Diencephalon (tissue), 2 donors: ENCODE measurements around a stretch of chr6.

DNA sequence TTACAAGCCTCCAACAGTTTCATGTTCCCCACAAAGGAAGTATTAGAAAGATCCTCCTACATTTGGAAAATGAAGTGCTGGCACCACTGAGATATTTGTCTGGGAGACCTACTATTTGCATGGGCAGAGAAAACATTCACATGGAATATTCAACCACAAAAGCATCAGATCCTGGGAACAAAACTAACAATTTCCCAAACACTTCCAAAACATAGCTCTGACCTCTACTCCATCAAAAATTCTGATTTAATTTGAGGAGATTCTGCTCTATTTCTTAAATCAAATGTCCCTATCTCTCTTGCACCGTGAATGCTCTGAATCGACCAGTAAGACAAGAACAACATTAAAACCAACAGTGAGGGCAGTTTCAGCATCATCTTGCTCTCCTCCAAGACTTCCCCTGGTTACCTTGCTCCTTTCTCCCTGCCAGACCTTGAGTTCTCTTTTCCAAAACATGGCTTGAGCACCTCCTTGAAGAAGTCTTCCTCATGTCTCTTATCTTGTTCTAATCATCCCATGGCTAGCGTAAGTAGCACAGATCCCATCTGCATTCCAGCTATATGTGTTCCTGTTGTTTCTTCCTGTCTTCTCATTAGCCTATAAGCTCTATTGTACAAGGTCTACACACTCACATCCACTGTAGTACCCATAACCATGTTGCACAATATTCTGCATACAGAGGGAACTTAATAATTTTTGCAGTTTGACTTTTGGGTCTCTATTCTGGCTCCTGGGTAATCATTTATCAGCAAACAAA lies 157.7 kb downstream of the QRSL1 start:
- RAMPAGE, long total RNA = no peak

DNA sequence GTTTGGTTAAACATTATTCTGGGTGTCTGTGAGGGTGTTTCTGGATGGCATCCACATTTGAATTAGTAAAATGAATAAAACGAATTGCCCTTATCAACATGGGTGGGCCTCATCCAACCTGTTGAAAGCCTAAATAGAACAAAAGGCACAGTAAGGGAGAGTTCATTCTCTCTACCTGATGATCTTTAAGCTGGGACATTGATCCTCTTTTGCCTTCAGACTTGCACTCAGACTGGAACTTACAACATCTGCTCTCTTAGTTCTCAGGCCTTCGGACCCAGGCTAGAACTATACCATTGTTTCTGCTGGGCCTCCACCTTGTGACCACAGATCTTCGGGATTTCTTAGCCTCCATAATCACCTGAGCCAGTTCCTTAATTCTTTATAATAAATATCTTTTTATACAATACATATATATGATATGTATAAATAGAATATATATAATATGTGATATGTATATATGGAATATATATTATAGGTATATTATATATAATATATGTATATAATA lies 57.5 kb downstream of the CD24 start:
- RAMPAGE, long total RNA = no peak

- RAMPAGE, long total RNA = no peak
These were observed 49.6 kb downstream of the CD24 start for GRCh38 chr6:106924830-106925342.

GRCh38 chr6:106971527-106972289 lies 2.8 kb downstream of the CD24 start:
- RAMPAGE, long total RNA = no peak

DNA sequence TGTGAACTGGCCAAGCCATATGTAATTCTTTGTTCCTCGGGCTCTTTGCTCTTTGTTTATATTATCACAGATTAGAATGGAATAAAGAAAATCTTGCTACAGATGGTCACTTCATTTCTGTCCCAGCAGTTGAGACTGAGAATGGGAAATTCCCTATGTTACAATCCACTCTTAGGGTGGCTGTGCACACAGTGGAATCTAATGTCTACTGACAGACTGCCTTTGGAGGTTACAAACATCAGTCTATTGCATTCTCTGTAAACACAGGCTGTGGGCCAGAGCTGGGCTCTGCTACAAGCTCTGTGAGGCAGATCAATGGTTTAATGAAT lies 50.4 kb downstream of the SOBP start:
- RAMPAGE, long total RNA = no peak

DNA sequence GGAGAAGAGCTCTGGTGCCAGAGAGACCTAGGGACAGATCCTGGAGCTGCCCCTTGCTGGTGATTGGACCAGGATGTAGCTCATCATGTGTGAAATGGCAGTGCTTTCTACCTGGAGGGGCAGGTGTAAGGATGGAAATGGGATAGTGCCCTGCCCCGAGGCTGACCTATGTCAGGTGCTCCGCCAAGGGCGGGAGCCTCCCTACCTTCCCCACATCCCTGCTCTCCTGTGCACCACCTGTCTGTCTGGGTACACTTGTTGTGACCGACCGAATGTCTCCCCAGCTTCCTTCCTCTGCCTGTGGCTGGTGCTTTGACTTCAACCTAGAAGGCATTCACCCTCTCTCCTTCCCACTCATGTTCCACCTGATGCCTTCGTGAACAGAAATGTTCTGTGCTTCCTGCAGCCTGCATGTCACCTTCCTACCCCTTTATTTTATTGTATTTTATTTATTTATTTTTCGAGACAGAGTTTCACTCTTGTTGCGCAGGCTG lies 114.8 kb downstream of the SCML4 start:
- RAMPAGE, long total RNA = no peak

DNA sequence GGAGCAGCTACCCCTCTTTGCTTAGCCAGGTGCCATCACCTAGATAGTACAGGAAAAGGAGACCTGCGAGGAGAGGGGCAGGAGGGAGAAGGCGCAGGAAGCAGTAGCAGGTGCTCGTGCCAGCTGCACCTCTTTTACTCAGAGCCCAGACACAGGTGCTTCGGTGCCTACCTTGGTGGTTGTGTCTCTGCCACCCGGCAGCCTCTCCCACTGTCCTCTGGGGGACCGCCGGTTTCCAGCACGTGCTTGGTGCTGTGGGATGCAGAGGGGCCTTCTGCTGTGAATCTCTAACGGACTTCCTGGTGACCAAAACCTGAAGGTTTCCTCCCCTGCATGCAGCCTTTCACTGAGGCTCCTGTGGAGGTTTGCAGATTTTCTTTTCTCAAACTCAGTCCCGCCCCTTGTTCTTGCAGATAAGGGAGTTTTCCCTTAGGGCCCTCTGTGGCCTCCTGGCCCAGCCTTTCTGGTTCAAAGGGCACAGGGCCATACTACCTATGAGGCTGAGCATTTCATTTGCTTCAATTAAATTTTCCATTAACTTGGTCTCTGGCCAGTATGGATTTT lies 92.2 kb downstream of the SCML4 start:
- RAMPAGE, long total RNA = no peak

DNA sequence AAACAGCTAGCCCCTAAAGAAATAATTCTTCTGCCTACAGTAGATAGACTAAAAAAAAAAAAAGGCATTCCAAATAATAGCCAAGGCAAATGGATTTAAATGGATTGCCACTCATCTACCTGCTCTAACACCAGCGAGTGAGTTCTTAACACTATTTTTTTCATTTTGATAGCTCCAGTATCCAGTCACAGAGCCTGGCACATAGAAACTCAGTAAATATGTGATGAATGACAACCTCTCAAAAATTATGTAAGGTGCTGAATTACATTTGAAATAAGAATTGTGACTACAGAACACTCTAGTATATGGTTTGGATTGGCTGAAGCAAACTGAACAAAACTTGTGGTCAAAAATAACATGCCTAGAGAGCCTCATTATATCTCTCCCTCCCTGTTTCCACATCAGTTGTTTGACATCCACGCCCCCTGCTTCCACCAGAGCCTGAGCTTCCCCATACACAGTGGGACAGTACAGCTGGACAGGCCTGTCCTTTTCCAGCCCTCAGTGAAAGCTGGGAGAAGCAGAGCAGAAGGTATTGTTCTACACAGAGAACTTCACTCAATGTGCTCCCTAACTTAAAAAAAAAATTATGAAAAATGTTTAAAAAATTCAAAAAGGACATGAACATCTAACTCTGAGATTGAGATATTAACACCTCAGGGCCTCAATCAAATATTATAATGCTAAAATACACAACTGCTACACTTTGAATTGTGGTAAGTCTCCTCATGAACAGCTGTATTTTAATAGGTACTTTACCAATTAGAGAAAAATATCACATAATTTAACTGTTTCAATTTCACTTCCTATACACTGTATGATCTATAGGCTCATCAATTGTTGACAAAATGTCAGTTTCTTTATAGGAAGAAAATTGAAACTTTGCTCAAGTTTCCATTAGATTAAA lies 44.8 kb upstream of the SCML4 start:
- RAMPAGE, long total RNA = no peak

DNA sequence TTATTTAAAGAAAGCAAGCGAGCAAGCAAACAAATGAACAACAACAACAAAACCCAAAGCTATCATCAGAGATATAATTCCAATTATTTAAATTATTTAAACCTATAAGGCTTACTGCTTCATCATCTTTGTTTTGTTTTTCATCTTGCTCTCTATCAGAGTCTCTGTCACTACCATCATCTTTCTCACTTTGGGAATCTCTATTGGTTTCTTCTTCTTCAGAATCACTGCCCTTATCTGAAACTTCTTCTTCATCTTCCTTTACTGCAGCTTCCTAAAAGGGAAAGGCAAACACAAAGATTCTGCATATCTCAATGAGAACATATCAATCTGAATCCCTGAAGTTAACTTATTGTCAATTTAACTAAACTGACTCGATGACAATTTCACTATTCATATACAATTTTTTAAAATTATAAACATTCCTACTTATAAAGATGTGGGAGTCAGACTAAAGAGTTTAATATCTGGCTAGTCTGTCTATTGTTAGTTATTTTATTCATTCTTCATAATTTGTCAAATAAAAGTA lies 58.8 kb upstream of the SCML4 start:
- RAMPAGE, long total RNA = no peak

- RAMPAGE, long total RNA = no peak
These were observed 541 bp upstream of the OSTM1 start for GRCh38 chr6:108075189-108075374.

DNA sequence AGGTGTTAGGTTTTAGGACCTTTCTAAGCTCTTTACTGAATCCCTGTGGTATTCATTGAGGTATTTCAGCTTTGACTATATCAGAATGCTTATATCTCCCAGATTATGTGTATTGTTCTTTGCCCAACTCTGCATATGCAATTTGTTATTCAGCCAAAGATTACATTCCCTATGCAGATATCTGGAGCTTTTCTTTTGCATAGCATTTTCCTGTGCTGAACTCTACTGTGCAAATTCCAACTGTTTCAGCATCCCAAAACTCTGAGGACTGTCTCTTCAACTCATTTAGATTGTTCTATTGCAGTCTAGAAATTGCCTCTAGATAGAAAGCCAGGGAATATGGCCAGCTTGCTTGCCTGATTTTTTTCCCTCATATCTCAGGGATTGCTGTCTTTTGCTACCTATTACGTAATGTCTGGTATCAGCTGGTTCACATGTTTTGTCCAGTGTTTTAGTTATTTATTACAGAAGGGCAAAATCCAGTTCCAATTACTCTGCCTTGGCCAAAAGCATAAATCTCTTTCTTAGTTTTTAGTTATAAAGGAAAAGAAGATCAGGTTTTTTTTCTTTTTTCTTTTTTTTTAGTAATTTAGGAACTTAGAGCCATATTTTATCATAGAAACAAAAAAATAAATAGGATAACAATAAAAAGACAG lies 113.5 kb downstream of the AFG1L start:
- RAMPAGE, long total RNA = no peak

DNA sequence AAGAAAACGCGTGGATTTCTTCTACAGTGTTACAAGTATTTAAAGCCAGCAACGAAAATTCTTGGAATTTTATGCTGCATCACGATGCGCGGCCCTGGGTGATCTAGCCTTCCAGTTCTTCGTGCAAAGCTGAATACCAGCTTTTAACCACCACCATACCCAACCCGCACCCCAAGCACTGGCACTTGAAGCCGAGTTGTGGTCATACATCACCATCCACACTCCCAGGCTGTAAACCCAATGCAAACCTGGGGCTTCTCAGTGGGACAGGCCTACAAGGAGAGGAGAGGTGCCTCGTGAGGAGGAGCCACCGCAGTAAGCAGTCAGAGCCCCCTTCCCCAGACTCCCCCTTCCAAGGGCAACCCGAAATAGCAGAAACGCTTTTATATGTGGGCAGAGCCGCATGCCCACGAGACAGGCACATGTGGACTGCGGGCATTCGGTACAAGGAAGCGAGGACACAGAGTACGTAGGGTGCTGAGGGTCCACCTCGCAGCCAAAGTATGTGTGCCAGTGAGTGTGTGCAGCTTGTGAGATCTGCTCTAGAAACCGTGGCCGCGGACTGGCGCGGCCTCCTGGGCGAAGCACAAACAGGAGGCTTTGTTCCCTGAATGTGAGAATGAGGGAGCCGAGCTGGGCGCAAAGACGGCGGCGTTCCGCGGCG lies 3.5 kb upstream of the FOXO3 start:
- RAMPAGE, long total RNA = no peak

DNA sequence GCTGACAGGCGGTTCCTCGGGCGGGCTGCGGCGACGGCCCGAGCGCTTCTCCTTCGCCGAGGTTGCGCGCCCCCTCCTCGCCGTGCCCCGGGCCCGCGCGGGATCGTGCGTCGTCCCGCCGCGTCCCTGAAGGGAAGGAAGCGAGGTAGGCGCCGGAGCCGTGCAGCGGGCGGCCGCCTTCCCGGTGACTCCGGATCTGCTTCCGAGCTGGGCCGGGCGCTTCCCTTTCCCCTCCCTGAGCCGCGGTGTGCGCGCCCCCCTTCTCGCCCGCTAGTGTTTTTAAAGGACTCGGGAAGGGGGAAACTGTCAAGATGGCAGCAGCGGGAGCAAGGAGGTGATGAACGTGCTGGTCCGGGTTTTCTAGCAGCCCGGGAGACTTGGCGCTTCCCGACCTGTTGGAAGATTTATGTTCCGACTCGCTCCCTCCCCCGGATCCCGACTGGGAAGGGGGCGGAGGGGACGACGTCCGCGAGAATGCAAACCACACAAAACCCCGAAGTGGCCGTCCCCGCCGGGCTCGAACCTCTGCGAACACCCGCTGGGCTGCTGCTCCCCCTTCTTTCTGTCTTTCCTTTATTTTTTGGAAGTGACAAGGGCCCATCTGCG lies 743 bp upstream of the FOXO3 start:
- RAMPAGE, long total RNA = no peak

GRCh38 chr6:108563710-108564882 lies 3.4 kb downstream of the FOXO3 start:
- RAMPAGE, long total RNA = no peak

DNA sequence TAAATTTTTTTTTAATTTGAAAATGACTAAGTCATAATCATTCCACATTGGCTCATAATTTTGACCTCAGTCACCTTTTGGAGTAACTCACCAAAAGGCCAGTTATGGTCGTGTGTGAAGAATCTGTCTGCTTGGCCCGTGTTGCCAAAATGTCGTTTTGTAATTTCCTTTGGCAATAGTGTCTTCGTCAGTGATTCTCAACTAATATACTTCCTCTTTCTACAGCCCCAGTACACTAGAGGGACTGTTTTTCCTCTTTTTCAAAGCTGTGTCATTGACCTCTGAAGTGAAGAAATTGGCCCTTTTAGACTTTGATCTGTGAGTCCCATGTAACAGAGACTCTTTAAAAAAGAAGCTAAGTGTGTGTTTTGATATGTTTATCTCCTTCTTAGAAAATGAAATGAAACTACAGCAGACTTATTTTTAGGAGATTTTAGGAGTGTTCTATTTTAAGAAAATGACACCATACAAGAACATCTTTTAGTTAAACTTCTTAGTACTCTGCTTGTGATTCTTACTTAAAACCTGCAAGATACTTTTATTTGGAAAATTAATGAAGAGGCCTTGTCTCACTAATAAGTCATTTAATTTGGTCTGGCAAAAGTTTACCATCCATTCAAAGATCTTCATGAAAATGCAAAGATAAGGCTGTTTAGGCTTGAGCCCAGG lies 5.3 kb downstream of the FOXO3 start:
- RAMPAGE, long total RNA = no peak

- RAMPAGE, long total RNA = no peak
These were observed 20.7 kb downstream of the FOXO3 start for GRCh38 chr6:108581053-108582096.

DNA sequence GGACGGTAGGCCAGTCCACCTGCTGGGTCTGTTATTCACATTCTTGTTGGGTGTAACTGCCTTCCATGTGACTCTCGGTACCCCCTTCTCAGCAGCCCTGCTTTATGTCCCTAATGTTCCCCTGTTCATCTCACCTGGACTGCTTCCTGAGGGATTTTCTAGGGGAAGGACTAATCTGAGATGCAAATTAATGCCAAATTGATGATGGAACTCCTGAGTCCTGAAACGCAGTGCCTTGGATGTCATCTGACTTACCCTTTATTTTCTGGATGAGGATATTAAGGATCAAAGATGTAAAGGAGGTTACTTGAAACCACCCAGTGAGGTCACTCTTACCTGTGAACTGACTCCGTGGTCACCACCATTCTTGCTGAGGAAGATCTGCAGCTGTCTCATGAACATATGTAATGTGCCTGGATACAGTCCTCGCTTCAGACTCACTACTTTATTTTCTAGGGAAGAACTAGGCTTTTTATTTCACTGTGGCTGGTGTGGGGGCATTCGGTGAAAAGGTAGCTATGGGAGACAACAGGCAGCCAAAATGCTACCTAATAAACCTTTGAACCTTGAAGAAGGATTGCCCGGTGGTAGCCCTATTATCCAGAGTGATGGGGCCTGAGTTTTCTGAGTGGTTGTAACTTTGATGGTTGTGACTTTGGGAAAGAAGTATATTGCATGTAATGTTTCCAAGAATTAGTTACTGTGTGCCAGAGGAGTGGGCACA lies 22.2 kb downstream of the FOXO3 start:
- RAMPAGE, long total RNA = no peak

DNA sequence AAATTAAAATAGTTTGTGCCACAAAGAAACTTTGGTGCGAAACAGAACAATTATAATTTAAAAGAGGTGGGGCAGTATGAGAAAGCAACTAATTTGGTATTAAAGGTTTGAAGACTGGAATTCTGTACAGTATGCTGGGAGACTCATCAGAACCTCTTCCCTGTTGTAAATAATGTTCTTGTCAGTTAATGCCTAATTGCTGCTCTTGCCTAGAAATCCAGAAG lies 45.2 kb downstream of the FOXO3 start:
- RAMPAGE, long total RNA = no peak

DNA sequence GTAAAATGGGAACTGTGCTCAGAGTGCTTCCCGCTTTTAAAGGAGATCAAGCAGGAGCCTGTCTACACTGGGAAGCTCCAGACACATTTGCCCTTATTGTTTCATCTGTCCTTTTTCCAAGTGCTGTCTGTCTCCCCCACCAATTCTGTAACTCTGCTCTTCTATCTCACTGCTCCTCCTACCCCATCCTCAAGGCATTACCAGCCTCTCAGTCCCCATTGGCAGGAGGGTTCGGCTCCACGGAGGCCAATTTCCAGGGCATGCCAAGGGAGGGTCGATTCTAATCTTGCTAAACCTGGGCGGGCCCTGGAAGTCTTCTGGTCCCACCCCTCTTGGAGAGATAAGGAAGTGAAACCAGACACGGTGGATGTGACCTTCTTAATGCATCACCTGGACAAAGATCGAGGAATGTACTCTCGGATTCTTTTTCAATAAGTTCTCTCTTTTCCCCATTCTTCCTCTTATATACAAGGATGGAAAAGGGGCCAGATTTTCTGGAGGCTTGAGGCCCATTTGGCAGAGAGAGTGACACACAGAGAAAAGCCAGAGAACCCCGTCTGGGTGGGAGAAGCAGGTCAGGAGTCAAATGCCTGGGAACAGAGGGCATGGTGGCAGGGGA lies 112.3 kb upstream of the ARMC2 start:
- RAMPAGE, long total RNA = no peak

- RAMPAGE, long total RNA = no peak
These were observed 110.3 kb upstream of the ARMC2 start for GRCh38 chr6:108737816-108738417.